Gastroesophageal sphincter (tissue), 4 donors: Measurements from ENCODE around the genes AURKB, RANGRF and GLP2R.

GRCh38 chr17:8153177-8153540, 955 bp upstream of the PER1 start:
- PRO-cap = no peak
- RAMPAGE, long total RNA, 4 experiments = no peak in any of the 4 experiments

- PRO-cap = bidirectional peak, plus-strand start at chr17:8164488, minus-strand start at chr17:8164388
- RAMPAGE, long total RNA, 4 experiments = no peak in any of the 4 experiments
Observed at GRCh38 chr17:8163989-8164809, 1.5 kb upstream of the VAMP2 start.

GRCh38 chr17:8210438-8211084, at the start of gene AURKB:
Gene AURKB, minus strand, starts transcription at chr17:8210575.
- PRO-cap = unidirectional peak, plus-strand start at chr17:8210703
- RAMPAGE, long total RNA, 4 experiments = no peak in any of the 4 experiments

DNA sequence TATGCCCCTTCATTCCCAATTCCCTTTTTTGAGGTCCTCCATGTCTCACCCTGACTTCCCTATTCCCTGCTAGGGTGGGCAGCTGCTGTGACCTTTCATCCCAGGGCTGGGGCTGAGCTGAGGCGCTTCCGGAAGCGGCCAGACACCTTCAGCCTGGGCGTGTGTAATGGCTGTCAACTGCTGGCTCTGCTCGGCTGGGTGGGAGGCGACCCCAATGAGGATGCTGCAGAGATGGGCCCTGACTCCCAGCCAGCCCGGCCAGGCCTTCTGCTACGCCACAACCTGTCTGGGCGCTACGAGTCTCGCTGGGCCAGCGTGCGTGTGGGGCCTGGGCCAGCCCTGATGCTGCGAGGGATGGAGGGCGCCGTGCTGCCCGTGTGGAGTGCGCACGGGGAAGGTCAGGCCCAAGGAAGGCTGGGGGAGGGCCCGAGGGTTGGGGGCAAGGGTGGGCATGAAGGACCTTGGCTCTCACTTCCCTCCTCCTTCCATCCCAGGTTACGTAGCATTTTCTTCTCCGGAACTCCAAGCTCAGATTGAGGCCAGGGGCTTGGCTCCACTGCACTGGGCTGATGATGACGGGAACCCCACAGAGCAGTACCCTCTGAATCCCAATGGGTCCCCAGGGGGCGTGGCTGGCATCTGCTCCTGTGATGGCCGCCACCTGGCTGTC, 19.5 kb downstream of the PFAS start:
- PRO-cap = no peak
- RAMPAGE, long total RNA, 4 experiments = no peak in any of the 4 experiments

- PRO-cap = bidirectional peak, plus-strand start at chr17:8288682, minus-strand start at chr17:8288582; bidirectional peak, plus-strand start at chr17:8289148, minus-strand start at chr17:8289058
- RAMPAGE, long total RNA, 4 experiments = start-site peak on the plus strand in 4 of 4 experiments, at chr17:8288643-8289172 at its widest, 10 to 222 reads per replicate; start-site peak on the minus strand in 1 of 4 experiments, at chr17:8289020-8289147 at its widest, 13 reads per replicate
Observed at GRCh38 chr17:8288472-8289557, at the start of gene RANGRF. Gene RANGRF, plus strand, starts transcription at chr17:8288670.

- PRO-cap = no peak
- RAMPAGE, long total RNA, 4 experiments = no peak in any of the 4 experiments
Observed at GRCh38 chr17:8393658-8394148, 3.9 kb downstream of the RNF222 start.

GRCh38 chr17:8412851-8413371, 15.3 kb upstream of the RNF222 start:
- PRO-cap = no peak
- RAMPAGE, long total RNA, 4 experiments = no peak in any of the 4 experiments

GRCh38 chr17:8745579-8746458, 1.2 kb upstream of the CCDC42 start:
- PRO-cap = unidirectional peak, minus-strand start at chr17:8746009
- RAMPAGE, long total RNA, 4 experiments = no peak in any of the 4 experiments

DNA sequence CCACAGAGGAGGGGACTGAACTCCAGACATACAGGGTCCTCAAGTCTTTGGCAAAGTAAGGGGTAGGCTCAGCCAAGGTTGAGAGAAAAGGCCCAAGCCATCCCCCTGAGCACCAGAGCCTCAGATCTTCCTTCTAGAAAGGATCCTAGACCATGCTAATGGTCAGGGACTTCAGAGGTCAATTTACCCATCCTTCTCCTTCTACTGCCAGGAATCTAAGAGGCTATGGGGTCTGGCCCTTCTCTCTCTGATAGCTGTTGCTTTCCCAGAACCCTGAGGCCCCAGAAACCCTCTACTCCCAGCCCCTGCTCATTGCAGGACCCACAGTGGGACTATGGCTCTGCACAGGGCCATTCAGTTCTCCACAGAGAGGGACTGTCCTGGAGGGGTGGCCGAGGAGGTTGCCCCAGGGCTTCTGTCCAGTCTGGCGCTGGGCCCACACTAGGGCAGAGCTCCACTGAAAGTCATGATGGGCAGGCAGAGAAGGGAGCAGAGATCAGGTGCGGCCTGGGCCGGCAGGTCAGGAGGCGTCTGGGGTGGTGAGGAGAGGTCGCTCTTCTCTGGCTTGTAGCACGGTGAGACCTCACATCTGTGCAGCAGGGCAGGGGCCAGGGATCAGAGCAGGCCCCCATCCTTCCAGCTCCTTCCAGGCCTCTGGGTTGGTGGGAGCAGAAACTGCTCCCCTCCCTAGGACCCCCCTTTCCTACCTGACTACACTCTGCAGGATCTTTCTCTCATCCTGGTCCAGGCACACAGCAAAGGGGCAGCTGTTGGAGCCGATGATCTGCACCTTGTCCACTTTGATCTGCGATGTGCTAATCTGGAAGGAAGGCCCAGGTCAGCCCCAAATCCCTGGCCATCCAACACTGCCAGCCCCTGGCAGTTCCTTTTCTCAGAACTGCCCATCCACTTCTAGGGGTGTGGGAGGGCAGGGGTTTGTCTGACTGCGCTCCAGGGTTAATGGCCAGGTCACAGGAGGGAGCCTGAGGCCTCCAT, 13.0 kb upstream of the PIK3R6 start:
- PRO-cap = no peak
- RAMPAGE, long total RNA, 4 experiments = no peak in any of the 4 experiments

GRCh38 chr17:8889274-8889629, 21.8 kb upstream of the PIK3R6 start:
- PRO-cap = no peak
- RAMPAGE, long total RNA, 4 experiments = no peak in any of the 4 experiments

DNA sequence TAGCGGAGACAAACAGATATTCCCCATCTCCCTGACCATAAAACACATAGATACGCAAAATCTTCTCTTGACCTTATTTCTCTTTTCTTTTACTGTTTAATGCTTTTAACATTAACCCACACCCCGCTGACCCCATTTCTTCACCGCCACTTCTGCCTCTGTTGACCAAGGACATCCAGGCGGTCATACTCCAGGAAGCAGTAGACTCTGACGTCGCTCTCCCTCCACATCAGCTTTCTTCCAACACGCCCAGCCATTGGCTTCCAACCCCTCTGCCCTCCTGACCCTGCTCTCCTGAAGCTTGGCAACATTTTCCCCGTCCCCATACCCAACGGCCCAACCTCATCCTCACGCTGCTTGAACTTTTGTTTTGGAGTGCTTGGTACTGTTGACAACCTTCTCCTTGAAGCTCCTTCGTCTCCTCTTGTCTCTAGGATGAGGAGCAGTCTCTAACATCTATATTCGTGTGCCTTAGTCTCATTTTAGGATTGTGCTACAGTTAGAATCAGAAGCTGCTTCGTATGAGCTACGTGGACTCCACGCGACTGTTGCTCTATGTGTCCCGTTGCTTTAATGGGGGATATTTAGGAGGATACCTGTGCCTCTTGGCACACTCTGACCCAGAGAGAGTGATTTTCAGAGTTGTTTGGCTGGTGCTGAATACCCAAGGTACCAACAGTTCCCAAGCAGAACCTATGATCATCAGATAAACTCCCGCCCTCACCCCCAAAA, 27.9 kb upstream of the PIK3R6 start:
- PRO-cap = no peak
- RAMPAGE, long total RNA, 4 experiments = no peak in any of the 4 experiments

- PRO-cap = no peak
- RAMPAGE, long total RNA, 4 experiments = no peak in any of the 4 experiments
Observed at GRCh38 chr17:8960461-8961068, 4.9 kb downstream of the PIK3R5 start.

DNA sequence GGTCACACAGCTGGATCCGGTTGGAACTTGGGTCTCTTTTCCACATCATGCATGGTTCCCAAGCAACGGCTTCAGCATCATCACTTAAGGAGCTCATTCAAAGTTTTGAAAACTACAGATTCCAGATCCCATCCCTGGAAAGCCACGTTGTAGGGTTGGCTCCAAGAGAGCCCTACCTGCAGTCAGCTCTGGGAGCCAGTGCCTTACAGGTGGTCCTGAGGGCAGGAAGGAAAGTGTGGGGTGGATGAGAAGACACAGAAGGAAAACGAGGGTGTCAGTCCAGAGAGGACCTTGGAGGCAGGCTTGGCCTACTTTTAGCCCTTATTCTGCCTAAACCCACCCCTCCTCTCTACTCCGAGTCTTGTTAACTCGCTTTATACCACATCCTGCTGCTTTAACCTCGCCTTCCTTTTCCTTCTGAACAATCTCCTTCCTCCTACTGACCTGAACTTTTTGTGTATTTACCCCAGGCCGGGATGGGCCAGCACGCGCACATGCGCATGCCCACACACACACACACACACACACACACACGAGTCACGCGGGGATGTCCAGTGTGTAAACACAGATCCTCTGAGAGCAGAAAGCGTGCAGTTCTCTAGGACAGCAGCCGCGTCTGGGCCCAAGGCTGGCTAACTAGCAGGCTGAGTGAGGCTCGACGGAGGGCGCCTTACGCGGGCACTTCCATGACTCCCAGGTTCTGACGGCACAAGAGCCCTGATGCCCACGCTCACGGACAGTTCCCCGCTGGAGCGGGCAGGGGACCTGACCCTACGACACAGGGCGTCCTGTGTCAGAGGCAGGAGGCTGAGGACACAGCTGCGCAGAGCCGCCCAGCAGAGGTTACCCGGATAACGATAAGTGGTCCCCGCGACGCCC, 771 bp downstream of the PIK3R5 start:
- PRO-cap = no peak
- RAMPAGE, long total RNA, 4 experiments = no peak in any of the 4 experiments

DNA sequence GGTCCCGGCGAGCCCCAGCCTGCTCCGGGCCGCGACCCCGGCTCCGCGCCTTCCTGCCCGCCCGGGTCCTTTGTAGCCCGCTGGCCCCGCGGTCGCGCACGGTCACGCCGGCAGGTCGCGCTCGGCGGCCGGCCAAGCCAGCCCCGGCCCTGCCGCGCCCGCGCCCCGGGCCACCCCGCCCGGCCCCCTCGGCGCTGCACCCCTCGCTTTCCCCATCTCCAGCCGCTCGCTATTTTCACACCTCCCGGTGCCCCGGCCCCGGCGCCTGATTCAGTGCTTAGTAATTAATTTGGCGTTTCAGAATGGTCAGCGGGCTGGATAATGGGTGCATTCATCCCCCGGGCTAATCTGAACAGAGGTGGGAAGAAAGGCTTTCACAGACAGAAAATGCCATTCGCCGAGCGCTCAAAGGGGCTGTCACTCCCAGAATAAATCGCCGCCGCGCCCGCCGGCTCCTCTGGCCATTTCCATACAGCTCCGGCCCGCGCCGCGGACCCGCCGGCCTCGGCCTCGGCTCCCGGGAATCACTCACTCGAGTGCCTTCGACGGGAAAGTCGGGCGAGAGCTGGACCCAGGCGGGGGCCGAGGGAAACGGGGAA, 17.8 kb upstream of the NTN1 start:
- PRO-cap = no peak
- RAMPAGE, long total RNA, 4 experiments = no peak in any of the 4 experiments

DNA sequence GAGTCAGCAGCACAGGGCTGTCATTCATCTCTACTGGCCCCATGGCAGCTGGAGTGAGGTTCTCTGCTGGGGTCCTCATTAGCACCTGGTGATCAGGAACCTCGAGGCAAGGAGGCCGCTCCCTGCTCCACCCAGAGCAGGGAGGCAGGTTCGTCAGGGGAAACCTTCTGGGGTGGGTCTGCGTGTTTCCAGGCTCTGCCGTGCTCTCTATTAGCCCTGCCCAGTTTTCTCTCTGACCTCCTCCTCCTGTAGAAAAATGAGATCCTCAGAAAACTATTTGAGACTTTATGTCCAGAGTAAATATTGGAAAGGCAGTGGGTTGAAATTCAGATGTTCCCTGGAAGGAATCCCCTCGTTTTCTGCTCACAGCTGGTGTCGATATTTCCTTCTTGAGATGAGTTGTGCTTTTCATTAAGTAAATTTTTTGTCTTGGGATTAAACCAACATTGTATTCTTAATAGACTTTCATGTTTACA, 7.0 kb downstream of the NTN1 start:
- PRO-cap = unidirectional peak, minus-strand start at position 208 of the sequence
- RAMPAGE, long total RNA, 4 experiments = no peak in any of the 4 experiments

GRCh38 chr17:9158636-9159172, 137.4 kb downstream of the NTN1 start:
- PRO-cap = unidirectional peak, minus-strand start at chr17:9158936
- RAMPAGE, long total RNA, 4 experiments = no peak in any of the 4 experiments

DNA sequence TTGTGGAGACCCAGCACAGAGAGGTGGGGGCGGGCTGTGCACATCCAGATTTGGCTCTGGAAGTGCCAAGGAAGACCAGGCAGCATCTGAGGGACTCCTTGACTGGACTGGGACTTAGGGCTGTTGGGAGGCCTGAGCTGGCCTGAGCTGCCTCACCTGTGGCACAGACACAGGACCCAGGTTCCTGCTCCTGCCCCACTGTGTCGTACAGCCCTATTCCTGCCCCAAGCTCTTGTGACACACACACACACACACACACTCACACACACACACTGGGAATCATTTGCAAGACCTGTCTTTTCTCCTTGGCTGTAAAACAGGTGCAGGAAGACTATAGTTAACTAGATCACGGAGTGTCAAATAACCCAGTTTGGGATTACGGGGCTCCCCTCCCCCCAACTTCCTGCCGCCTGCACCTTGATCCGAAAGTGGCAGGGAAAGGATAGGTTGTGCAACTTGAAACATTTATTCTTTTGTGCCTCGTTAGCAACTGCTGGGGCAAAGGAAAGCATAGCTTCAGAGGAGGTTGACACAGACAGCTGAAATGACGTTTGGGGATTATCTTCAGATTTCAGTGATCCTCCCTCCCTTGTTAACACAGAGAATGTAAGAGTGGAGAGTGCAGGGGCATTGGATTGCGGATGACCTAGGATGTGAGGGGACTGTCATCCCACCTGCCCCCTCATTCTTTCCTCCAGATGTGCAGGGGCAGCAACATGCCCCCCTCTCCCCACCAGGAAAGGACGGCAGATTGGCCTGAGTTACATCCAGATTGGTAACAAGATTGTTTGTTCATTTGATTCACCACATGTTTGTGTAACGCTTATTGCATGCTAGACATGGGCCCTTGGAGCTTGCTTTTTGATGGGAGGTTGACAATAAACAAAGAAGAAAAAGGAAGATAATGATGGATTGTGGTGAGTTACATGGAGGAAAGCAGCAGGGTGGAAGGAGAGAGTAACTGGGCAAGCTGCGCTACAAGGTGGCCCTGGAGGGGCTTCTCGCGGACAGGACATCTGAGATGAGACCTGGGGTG, 149.6 kb downstream of the NTN1 start:
- PRO-cap = no peak
- RAMPAGE, long total RNA, 4 experiments = start-site peak on the plus strand in 1 of 4 experiments, centred at position 686 of the sequence, 5 reads per replicate

DNA sequence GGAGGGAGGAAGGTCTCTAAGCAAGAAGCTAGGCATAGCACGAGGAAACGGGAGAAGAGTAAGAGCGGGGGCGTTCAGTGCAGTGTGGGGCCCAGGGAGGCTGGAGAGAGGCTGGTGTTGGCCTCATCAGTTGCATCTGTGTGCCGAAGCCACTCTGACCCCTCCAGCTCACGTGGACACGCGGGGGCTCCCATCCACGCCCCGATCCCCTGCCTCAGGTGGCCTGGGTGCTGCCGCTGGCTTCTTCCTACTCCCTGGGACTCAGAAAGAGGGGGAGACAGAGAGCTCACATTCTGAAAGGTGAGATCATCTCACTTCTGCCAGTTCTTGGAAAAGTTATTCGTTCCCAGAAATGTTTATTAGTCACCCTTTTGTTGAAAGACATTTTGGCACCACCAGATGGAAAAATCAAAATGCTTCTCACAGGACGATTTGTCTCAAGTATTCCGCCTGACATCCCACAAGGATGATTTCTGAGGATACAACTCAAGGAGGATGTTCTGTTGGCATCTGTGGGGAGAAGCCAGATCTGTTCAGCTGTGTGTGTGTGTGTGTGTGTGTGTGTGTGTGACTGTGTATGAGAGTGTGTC, 207.1 kb downstream of the NTN1 start:
- PRO-cap = bidirectional peak, plus-strand start at position 467 of the sequence, minus-strand start at position 263 of the sequence
- RAMPAGE, long total RNA, 4 experiments = no peak in any of the 4 experiments

- PRO-cap = no peak
- RAMPAGE, long total RNA, 4 experiments = no peak in any of the 4 experiments
Observed at GRCh38 chr17:9645585-9645832, 192 bp downstream of the USP43 start.

GRCh38 chr17:9825610-9826100, at the start of gene GLP2R:
Gene GLP2R, plus strand, starts transcription at chr17:9825924.
- PRO-cap = no peak
- RAMPAGE, long total RNA, 4 experiments = start-site peak on the plus strand in 3 of 4 experiments, at chr17:9825848-9825944 at its widest, 64 to 196 reads per replicate